Left lobe of liver (tissue), 1 donor: ENCODE measurements around the gene FBXL5.

DNA sequence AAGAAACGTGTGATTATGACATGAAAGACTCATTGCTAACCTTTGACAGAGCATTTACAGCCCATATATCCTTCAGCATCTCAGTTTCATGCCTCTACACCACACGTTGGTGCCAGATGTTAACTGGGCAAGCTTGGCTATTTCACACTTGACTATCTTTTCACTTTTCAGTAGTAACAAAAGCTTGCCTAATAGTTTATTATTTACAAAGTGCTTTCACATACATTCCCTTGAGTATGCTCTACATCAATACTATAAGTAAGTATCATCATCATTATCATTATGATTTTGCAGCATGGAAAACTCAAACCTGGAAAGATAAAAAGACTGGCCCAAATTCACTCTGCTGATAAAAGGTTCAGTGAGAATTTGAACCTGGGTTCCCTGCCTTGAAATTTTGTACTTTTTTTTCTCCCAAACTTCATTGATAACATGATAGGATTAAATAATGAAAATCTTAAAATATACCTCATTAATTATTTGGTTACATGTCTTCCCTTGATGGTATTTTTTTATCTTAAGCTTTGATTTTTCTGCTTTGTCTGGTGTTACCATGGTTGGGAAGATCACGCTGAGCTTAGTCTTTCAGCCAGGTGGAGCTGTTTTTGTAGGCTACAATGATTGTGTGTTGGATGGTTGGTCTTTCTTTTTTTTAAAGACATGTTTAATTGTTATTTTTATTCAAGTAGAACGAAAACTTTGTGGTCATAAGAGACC, 65.0 kb upstream of the C1QTNF7 start:
- PRO-cap: no peak

- PRO-cap: bidirectional peak, plus-strand start at chr4:15655459, minus-strand start at chr4:15655350
Measured at GRCh38 chr4:15655194-15655420, at the start of gene FBXL5. TSS of gene FBXL5 (minus strand) at chr4:15655357.

DNA sequence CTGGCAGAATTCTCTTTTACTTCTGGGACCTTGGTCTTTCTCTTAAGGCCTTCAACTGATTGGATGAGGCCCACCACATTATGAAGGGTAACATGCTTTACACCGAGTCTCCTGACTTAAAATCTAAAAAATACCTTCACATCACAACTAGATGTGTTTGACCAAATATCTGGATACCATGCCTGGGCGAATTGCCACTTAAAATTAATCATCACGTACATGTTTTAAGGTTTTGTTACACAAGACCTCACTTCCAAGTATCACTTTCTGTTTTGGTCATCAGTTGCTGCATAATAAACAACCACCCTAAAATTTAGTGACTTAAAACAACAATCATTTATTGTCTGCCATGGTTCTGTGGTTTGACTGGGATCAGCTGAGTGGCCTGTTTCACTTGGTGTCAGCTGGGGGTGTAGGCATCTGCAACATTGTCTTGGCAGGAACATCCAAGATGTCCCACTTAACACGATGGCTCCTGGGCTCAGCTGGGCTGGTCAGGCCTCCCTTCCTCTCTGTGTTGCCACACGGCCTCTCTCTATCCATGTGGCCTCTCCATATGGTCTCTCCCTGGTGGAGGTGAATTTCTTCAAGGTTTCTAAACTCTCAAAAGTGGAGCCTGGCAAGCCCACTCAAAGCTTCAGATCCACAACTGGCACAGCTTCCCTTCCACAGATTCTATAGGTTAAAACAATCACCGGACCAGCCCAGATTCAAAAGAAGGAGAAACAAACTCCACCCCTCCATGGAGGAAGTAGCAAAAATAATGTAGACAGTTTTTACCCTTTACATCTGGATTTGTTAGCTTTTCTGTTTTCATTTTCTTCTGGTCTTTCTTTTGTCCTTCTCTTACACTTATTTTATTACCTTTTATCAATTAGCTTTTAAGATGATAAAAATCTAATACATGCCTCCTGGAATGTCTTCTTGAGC, 3.7 kb downstream of the CD38 start:
- PRO-cap: no peak

- PRO-cap: no peak
Measured at GRCh38 chr4:16032063-16032897, 51.5 kb downstream of the PROM1 start.

DNA sequence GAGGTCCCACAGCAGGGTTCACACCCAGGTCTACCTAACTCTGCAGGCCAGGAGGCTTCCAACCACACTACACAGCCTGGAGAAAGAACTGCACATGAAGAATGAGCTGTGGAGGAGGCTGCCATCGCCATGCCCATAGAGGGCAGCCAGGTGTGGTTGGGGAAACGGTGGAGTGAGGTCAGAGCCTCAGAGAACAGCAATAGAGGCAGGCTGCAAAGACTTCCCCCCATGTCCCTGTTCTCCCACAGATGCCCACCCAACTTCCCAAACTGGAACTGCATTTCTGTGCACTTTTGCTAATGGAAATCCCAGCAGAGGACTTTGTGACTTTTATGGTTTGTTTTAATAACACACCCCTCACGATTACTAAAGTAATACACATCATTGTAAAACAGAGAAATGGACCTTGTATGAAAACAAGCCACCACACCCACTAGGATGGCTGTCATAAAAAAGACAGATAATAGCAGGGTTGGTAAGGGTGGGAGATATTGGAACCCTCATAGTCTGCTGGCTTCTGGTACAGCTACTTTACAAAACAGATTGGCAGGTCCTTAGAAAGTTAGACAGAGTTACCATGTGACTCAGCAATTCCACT, 59.0 kb upstream of the PROM1 start:
- PRO-cap: no peak

- PRO-cap: no peak
Measured at GRCh38 chr4:16247155-16247887, 21.1 kb upstream of the TAPT1 start.

DNA sequence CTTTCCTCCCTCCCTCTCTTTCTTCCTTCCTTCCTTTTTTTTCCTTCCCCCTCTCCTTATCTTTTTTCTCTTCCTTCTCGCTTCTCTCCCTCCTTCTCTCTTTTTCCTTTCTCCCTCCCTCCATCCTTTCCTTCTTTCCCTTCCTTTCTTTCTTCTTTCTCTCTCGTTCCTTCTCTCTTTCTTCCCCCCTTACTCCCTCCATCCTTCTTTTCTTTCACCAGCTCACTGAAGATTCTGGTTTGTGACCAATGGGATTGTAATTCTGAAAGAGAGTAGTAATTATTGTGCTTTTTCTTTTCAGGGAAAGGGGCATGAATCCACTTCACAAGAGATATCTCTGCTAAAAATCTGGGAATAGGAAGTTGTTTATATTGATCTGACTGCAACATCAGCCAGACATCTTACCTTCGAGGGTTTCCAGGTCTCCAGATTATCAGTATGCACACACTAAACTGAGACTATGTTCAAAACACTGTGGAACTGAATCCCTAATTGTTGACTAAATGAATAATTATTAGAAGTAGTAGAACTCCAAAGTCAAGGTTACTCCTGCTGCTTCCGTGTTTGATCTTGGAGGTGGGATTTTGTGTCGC, 225.5 kb downstream of the LDB2 start:
- PRO-cap: no peak

- PRO-cap: no peak
Measured at GRCh38 chr4:16857325-16857973, 41.0 kb downstream of the LDB2 start.

DNA sequence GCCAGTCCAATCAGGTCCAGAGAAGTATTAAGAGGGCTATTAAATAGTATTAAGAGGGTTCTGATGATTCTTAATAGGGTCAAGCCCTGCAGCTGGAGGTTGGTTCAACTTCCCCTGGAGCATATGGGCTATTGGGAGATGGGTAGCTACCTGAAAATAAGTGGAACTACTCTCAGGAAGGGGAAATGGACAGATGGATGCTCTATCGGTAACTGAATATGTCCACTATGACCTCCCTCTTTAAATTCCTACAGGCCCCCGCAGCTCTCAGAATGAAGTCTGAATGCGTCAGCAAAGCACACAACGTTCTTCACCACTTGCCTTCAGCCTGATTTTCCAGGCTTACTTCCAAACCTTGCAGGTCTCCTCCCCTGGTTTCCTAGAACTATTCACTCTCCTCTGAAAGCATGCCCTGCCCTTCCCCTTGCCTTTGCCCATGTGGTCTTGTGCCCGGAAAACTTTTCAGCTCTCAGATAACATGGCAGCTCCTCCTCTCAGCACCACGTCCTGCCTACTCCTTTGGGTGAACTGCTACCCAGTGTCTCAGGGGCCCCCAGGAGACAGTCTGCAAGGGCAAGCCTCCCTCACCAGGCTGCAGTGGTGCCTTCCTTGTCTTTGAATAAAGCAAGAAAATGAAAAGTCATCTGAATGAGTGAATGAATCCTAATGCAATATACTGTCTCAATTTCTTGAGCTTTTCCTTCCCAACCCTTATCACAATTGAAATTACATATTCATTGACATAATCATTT, 268.5 kb upstream of the LDB2 start:
- PRO-cap: no peak

DNA sequence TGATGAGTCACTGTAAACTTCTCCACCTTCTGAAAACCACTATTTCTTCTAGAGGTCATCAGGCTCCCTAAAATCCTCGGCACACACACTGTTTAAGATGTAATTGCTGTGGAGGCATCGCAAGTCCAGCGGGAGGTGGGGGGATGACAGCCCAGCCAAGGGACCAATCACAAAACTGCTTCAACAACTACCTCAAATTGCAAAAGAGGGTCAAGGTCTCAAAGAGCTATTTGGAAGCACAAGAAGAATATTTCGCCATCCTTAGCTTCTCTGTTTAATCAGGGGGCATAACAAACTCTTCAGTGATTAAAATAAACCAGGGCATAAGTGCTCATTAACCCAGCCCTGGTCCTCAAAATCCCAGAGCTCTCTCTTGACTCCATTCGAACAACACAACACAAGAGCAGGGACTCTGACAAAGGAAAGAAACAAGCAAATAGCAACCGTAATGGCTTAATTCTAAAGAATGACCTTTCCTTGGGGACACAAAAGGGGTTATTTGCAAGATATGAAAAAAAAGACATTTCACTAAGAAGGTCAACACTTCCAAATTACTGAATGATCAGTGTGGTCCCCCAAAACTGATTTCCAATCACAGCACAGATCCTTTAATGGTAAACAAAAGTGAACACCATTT, 13.7 kb downstream of the QDPR start:
- PRO-cap: bidirectional peak, plus-strand start at position 363 of the sequence, minus-strand start at position 99 of the sequence

GRCh38 chr4:17511023-17511455, 851 bp downstream of the QDPR start:
- PRO-cap: bidirectional peak, plus-strand start at chr4:17511345, minus-strand start at chr4:17511175

GRCh38 chr4:17635566-17636026, 21.2 kb downstream of the MED28 start:
- PRO-cap: no peak

DNA sequence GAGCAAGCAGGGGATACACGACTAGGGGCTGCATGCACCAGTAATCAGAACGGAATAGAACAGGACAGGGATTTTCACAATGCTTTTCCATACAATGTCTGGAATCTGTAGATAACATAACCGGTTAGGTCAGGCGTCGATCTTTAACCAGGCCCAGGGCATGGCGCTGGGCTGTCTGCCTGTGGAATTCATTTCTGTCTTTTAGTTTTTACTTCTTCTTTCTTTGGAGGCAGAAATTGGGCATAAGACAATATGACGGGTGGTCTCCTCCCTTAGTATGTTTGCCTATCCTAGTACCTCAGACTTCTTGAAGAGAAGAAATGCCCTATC, 666.8 kb upstream of the LCORL start:
- PRO-cap: unidirectional peak, minus-strand start at position 190 of the sequence

- PRO-cap: no peak
Measured at GRCh38 chr4:19456300-19456588, 795.5 kb upstream of the SLIT2 start.

DNA sequence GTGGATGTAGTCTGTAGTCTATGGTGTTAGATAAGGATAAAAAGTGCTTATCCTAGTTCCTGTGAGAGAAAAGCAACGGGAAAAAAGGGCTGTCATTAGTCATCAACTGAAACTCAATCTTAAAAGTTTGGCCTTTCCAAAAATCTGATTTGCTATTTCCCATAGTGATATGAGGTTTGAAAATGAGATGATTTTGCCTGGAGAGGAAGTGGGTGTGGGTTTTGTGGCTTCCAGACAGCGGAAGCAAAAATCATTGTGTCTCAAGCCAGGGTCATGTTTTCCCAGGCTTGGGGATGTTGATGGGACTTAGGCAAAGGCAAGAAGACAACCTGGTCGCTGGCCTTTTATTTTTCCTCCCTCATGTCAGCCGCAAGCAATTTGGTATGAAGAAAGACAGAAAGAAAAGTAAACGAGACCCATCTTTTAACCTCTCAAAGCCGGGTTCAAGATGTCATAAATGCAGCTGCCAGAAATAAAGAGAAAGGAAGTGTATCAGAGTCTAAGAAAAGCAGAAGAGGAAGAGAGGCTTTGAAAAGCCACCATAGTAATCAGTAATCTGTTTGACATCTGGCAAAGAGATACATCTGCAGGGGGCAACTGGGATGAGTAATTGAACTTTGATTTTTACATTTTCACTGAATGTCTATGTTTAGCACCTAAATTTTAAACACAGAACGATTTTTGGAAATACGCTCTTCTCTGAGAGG, 521.7 kb upstream of the SLIT2 start:
- PRO-cap: no peak

- PRO-cap: no peak
Measured at GRCh38 chr4:20618735-20619721, 81.2 kb upstream of the PACRGL start.

- PRO-cap: no peak
Measured at GRCh38 chr4:22490759-22491033, 25.2 kb downstream of the ADGRA3 start.

- PRO-cap: no peak
Measured at GRCh38 chr4:23795340-23796081, 94.3 kb downstream of the PPARGC1A start.

- PRO-cap: no peak
Measured at GRCh38 chr4:24111351-24111757, 221.5 kb upstream of the PPARGC1A start.

GRCh38 chr4:24137608-24138199, 247.9 kb upstream of the PPARGC1A start:
- PRO-cap: bidirectional peak, plus-strand start at chr4:24137892, minus-strand start at chr4:24137692; bidirectional peak, plus-strand start at chr4:24138300, minus-strand start at chr4:24138041